Ascending aorta (tissue), 1 donor: ENCODE measurements around a stretch of chr4.

- PRO-cap: no peak
Measured at GRCh38 chr4:40222608-40223533, 26.0 kb downstream of the RHOH start.

- PRO-cap: no peak
Measured at GRCh38 chr4:40241994-40242534, 45.2 kb downstream of the RHOH start.

DNA sequence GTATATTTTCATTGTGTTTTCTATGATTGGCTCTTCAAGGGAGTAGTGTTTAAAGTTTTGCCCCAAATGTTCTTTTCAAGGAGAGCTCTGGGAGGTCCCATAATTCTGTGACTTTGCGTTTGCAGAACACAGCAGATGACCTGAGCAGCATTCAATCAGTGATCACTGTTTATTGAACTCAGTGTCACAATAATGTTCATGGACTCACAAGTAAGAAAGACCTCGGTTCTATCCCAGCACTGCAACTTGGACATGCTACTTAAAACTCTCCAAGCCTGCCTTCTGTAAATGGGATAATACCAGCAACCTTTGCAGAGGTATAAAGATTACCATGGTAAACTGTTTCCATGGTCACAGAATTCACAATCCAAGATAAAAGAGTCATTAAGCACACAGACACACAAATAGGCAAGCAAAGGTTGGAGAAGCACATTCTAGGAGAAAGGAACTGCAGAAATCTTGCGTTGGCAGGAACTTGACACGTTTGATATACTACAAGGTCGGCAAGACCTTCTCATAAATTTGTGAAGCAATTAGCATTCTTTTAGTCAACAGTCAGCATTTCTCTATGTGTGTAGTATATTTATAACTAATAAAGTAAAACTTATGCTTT lies 12.4 kb upstream of the CHRNA9 start:
- PRO-cap: no peak

DNA sequence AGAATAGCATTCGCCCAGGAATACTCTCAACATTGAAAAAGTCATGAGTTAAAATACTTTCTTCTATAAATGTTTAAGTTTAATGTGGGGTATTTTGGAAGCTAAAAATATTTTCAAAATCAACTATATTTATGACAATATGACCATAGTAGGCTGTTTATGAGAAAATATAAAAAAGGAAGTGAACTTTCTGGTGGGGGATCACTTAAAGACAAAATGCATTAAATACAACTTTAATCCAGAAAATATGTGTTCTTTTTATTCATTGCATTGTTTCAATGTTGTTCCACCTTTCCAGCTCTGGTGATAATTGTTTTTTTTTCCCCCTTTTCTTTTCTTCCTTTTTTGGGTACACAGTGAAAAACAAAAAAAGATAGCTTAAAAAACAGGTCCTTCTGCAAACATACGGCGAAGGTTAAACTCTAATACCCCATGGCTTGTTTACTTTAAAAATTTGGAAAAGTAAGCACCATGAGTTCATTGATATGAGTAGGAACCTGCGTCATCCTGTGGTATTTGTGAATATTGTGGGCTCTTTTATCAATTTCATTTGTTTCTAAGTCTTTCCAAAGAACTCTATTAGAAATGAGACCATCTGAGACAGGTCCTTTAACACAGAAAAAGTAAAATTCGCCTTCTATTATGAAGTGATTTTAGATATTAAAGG lies 123.4 kb downstream of the CHRNA9 start:
- PRO-cap: no peak

DNA sequence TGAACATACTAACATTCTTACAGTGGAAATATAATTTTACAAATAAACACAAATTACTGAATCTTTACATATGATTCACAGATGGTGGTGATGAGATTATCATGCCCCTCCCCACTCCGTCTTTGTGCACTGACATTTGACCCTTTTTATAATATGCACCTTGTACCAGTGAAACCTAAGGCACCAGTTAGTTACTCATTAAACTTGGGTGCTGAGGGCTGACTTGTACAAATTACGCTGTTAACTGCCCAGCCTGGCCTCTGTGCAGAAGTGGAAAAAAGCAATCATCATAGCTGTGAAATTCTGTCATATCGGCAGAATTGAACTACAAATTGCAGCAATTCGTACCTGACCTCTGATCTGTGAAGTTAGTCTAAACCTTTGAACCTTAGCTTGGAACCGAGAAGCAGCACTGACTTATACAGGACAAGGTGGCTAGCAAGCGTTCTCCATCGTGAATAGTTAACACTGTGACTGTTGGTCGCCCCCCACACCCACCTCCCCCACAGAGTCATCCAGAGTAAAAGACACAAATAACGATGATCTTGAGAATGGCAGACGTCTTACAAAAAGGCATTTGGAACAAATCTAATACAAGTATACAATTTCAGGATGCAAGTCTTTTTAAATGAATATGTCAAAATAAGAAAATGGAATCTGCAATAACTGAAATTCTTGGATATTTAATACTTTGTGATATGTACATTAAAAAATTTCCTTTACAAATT lies 138.9 kb downstream of the CHRNA9 start:
- PRO-cap: no peak

GRCh38 chr4:40553898-40554548 lies 75.6 kb downstream of the RBM47 start:
- PRO-cap: no peak

- PRO-cap: no peak
Measured at GRCh38 chr4:40559556-40560609, 69.8 kb downstream of the RBM47 start.

DNA sequence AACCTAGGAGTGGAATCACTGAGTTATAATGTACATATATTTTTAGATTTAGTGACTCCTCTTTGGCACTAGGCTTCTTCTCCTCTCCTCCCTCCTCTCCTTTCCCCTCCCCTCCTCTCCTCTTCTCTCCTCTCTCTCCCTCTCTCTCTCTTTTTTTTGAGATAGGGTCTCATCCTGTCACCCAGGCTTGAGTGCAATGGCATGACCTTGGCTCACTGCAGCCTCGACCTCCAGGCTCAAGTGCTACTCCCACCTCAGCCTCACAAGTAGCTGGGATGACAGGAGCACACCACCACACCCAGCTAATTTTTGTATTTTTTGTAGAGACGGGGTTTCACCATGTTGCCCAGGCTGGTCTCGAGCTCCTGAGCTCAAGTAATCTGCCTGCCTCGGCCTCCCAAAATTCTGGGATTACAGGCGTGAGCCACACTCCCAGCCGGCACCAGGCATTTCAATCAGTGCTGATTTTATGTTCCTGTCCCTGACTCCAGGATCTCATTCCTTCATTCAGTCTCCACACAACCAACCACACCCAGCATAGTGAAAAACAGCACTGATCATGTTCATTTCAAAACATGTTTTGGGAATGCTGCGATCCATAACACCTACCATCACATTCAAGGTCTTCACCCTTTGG lies 26.1 kb downstream of the RBM47 start:
- PRO-cap: no peak

DNA sequence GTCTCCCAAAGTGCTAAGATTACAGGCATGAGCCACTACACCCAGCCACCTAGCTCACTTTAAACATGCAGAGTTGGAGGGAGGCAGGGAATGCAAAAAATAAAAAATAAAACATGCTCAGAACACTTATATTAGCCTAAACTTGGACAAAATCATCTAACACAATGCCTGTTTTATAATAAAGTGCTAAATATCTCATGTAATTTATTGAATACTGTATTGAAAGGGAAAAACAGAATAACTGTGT lies 36.6 kb upstream of the NSUN7 start:
- PRO-cap: no peak

DNA sequence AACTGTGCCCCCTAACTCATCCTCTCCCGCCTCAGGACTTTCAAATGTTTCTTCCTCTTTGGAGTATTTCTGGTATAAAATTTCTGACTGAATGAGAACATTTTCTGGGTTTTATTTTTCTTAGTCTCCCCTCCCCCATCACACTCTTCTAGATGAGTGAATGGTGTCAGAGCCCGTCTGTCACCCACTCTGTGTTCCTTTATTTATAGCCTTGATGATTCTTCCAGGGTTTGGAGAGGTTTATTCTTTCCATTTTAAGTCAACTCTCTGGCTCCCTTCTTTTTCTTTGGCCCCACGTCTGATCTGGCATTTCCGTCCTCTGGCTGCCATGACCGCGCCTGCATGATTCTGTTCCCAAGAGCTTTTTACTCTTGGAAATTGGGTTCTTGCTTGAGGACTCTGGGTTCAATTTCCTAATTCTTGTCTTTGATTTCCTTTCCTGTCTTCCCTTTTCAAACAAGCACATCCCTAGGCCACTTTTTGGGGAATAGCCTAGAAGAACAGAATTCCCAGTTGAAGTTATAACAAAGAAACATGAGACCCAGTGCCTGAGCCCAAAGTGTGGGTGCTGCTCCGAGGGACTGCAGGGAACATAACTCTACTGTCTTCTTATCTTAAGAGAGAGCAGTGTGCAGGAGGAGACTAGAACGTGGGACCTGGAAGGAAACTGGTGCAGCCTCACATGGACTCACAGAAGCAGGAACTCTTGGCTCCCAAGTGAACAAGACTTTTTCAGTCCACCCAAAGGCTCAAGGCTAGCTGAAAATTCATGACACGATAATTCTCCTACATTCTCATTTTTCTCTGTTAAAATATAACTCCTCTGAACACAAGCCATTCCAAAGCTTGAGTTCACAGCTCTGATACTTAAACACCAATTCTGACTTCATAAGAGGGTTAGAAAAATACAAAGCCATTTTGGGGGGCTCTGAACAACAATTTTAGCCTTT lies 129.1 kb downstream of the NSUN7 start:
- PRO-cap: unidirectional peak, plus-strand start at position 309 of the sequence

DNA sequence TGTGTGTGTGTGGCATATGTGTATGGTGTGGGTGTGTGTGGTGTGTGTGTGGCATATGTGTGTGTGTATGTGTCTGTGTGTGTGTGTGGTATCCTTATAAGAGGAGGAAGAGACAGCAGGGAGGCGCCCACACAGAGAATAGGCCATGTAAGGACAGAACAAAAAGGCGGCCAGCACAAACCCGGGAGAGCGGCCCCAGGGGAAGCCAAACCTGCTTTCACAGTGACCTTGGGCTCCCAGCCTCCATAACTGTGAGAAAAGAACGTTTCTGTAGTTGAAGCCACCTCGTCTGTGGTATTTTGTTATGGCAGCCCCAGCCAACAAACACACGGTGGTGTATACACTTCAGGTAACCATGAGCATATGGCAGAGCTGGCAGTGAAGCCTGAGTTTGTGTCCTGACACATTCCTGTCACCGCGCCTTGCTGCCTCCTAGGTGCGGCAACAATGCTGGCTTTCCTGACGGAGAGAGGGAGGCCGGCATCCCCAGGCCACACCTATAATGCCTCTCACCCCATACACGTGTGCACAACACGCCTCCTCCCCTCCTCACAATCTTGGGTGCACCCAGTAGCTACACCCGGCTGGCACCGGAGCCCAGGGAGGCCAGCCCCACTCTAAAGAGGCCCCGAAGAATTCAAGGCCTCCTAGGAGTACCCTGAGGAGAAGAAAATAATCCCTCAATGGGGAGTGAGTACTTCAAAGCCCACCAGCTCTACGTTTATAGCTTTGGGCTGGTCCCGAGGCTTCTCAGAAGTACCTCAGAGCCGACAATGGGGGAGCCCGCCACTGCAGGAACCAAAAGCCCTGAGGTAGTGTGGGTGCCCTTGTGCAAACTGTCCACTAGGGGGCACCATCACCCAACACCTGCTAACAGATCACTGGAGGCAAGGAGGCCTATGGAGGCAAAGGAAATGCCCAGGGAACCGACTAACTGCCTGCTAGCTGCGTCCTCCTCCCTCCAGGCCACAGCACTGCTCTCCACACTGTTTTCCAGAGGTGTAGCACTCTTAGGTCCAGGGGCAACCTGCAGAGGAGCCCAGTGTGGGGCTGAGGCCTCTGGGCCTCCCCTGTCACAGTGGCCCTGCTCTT lies 158.6 kb downstream of the NSUN7 start:
- PRO-cap: no peak

DNA sequence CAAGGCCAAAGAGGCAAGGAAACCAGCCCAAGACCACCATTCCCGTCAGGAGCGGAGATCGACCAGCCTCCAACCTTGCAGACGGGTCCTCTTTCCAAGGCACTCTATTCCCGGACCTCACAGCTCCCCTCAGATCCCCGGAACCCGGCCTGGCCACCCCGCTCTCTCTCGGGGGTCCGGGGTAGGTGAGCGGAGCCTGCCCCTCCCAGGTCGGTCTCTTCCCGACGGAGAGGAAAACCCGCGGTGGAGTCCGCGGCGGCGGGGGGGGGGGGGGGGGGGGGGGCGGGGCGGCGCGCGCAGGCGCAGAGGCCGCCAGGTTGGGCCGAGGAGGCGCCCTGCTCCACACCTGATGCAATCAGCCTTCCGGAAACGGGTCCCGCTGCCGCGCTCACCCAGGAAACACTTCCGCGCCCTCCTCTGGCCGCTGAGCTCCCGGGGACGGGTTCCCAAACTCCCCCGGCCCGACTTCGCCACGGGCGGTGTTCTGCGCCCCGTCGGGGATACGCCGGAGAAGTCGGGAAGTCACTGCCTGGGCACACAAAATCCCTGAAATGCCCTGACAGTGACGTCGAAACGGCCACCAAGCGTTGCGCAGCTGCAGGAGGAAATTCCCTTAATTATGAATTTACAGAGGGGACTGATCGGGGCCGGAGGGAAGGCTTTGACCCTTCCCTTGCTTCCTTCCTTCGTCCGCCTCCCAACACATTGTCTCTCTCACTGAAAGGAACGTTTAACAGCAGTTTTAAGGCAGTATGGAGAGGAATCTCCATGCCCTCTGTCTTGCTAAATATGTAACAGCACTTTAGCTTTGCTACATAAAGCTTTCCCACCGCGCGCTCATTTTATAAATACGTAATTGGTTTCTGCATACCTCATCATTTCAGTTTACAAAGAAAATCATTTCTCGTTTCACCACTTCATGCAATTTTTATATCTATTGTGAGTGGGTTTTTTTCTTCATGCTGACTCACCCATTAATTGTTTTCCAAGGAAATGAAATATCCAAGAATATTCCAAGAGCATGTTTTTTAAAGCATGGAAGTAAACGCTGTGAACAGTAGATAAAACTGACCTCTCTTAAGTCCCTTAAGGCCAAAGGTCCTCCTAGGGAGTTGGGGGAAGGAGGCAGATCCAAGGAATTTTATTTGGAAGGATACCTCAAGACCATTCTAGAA lies 2.2 kb upstream of the APBB2 start:
- PRO-cap: bidirectional peak, plus-strand start at position 305 of the sequence, minus-strand start at position 220 of the sequence; bidirectional peak, plus-strand start at position 616 of the sequence, minus-strand start at position 516 of the sequence

GRCh38 chr4:41361176-41361352 lies 104.3 kb downstream of the UCHL1 start:
- PRO-cap: no peak

DNA sequence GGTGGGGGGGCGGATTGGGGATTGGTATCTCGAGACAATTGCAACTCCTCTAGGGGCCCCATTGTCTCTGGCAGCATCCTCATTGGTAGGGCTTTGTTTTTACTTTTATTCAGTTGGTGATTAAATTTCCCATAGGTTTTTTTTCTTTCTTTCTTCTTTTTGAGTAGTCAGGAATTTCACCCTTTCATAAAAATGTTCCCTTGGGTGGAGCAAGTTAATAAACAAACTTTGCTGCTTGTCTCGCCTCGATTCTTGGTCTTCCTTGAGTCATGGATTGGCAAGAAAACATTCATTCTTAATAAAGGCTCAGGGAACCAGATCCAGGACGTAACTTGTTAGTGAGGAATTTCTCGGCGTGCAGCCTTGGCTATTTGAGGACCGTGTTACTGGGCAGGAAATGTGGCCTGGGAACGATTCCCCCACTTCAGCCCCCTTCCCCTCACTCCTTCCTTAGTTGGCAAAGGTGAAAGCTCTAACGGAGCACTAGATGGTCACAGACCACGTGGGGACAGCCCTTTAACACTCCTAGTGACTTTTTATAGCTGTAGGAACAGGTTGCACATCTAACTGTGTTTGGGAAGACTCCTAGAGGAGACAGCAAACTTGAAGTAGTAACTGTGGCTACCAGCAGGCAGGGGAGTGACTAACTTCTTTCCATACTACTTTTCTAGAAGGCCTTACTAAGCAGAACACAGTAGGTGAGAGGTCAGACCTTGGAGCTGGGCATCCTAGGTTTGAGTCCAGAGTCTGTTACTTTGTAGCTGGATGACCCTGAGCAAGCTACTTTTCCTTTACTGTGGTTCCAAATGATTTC lies 106.8 kb downstream of the UCHL1 start:
- PRO-cap: unidirectional peak, minus-strand start at position 269 of the sequence

DNA sequence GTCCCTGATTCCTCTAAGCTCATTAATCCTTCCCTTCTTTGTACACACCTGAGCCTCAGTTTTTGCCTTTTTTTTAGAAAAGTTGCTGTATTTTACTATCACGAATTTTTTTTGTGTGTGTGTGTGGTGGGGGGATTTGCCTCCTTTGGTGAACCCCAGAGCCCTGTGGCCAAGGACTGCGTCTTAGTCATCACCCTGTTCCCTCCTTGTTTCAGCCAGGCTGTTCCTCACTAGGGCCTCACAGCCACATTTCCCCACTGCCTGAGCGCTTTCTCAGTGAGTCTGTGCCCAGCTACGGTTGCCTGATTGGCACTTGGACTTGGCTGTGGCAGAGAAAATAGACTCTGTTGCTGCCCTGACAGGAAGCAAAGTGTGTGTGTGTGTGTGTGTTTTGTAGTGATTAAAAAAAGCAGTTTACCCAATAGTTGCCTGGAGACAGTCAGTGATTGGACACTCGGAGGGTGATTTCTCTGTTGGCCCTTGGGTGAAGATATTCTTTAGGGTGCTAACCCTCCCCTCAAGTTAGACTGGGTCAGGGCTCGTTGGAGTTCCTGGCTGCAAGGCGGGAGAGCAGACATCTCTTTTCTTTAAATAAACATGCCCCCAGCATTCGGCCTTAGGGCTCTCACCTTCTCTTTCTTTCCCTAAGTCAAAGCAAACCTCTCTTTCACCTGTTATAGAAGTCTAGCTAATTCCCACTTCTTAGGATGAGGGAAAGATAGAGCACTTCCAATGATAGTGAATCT lies 113.0 kb downstream of the UCHL1 start:
- PRO-cap: no peak

GRCh38 chr4:41550247-41550695 lies 12.3 kb downstream of the LIMCH1 start:
- PRO-cap: no peak

GRCh38 chr4:41569525-41570358 lies 31.8 kb downstream of the LIMCH1 start:
- PRO-cap: no peak

DNA sequence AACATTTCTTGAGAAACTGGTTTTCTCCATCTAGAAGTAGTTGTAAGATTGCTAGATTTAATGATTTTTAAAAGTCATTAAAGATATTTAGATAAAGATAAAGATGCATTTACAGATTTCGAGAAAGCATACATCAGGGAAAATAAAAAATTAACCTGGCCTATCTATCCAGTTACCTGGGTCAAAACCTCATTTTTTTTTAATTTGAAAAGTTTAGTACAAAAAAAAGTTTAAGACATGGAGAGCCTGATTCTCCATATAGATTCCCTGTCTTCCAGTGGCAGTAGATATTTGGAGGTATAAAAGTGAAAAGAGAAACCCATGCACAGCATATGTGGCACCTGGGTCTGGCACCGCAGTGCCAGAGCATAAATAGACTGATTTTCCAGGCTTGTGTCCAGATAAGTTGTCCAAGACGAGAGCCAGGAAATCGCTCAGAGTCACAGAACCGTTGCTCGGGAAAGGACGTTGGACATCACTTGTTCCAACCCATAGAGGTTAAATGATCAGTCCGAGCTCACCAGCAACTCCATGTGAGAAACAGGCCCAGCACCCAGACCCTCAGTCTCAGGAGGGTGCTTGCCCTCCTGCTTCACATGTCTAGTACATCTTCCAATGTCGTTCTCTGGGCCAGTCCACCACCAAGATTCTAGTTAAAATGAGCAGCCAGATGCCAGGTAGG lies 92.1 kb downstream of the PHOX2B start:
- PRO-cap: no peak

- PRO-cap: no peak
Measured at GRCh38 chr4:41882398-41882867, 52.8 kb upstream of the TMEM33 start.

GRCh38 chr4:42546723-42547411 lies 110.0 kb downstream of the ATP8A1 start:
- PRO-cap: no peak